LHCN-M2 (cell line): Measurements from ENCODE around the genes SCYGR3 and PID1.

DNA sequence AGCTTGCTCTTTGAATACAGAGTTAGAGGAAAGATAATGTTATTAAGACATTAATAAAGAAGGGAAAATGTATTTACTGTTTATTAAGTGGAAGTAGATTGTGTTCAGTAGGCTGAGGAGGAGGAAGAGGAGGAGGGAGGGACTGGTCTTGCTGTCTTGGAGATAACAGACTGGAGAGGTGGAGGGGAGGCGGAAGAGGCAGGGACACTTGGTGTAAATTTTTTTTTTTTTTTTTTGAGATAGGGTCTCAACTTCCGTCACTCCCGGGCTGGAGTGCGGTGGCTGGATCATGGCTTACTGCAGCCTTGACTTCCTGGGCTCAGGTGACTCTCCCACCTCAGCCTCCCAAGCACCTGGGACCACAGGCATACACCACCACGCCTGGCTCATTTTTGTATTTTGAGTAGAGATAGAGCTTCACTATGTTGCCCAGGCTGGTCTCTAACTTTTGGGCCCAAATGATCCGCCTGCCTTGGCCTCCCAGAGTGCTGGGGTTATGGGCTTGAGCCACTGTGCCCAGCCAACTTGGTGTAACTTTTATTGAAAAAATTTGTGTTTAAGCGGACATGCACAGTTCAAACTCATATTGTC, 32.1 kb downstream of the AGFG1 start:
- RAMPAGE, long total RNA, result no peak

GRCh38 chr2:227554424-227555277, 44.0 kb upstream of the SCYGR2 start:
- RAMPAGE, long total RNA, result no peak

GRCh38 chr2:227555278-227555981, 43.3 kb upstream of the SCYGR2 start:
- RAMPAGE, long total RNA, result no peak

GRCh38 chr2:227614767-227615021, at the start of gene SCYGR3:
SCYGR3 (minus strand) TSS chr2:227614840.
- RAMPAGE, long total RNA, result no peak

GRCh38 chr2:227716363-227716905, 1.4 kb downstream of the SLC19A3 start:
- RAMPAGE, long total RNA, result no peak

DNA sequence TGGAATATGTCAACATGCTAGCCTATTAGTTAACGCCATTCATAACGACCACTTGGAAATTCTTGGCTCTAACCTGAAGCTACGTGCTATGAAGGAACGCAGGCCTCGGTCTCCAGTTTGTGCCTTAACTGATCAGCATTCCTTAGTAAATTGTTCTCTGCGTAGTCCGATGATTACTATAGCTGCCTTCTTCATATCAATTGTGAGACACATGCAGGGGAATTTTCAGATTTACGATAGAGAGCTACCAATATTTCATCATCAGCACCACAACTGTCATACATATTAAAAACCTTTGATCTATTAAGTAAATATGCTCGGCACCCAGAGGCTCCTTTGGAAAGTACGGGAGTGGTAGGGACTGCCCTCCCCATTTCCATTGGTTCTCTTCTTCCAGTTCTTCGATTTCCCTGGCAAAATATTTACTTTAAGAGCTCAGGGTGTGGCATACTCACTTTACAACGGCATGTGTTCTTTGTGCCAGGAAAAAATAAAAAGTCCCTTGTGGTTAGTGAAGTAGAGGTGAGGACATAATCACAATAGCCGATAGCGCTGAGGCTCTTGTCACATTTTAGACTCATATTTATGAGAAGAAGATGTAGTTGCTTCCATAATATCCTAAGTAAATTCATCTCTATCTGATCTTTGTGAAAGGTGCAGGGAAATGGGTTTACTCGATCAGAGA, 17.3 kb upstream of the CCL20 start:
- RAMPAGE, long total RNA, result no peak

- RAMPAGE, long total RNA, result no peak
Measured at GRCh38 chr2:227817791-227818699, 4.4 kb downstream of the CCL20 start.

DNA sequence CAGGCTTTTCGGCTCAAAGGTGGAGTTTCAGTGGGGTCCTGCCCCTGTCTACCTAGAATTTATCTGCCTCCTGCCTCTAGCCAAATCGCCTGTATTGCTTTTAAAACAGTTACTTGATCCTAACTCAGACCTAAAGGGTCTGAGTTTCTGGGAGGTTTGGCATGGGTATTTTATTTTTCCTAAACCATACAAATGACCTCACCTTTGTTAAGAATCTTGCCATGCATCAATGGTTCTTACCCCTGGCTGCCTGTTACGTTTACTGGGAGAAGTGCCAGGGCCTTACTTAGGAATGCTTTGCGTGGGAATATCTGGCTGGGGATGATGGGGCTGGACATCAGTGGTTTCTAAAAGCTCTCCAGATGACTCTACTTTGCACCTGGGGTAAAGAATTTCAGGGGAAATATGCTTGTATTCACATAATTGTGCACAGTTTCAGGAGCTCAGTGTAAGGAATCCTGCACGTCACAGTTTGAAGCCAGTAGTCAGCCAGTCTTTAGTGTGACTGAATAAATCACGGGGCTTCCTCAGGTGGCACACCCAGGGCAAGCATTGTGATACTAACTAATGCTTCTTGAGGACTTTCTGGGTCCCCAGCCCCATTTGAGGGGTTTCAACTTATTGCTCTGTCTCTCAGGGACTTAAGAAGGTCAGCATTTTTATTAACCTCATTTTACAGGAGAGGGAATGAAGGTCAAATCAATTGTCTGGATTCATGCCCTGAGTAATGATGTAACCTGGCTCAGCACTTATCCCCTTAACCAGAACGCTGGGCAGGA, 18.2 kb upstream of the DAW1 start:
- RAMPAGE, long total RNA, result no peak

DNA sequence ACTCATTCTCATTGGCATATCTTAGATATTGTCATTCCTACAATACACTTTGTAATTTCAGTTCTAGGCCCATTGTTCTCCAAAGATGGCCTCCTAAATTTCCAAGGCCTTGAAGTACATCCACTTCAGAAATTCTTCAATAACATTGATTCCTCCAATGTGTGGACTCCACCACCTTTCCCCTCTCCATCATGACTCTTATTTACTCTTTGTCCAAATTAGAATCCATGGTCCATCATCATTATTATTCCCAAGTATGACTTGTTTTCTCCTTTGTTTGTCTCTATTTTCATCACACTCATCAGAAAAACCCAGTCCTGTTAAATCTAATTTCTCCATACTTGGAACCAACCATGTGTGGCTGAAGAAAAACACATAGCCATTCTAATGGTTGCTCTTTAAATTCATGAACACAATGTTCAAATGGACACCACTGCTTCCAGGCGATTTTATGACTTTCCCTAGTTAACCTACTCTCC, 131.7 kb upstream of the SPHKAP start:
- RAMPAGE, long total RNA, result no peak

GRCh38 chr2:229113929-229115257, 156.7 kb downstream of the PID1 start:
- RAMPAGE, long total RNA, result no peak

DNA sequence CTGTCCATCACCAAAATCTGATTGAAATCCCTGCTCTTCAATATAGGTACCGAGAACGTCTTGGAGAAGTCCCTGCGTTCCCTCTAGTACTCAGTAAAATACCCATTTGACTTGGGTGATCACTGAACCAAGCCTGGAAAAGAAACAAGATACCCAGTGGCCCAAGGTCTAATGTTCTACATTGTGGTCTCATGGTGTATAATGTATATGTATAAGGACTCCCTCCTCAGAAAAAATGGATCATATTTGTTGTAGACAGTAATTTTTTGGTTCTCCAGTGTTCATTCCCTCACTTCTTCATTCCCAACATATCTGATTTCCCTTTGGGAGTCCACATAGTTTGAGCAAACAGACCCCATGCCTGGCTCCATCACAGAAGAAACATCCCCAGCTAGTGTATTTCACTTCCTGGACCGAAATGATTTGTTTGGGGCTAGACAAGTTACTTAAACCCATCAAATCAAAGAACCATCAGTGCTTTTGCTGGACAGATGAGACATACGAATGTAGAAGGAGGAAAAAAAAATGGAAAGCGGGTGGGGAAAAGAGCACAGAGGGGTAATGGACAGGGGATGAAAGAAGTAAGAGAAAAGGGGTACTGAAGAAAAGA, 132.6 kb downstream of the PID1 start:
- RAMPAGE, long total RNA, result no peak

GRCh38 chr2:229164888-229165296, 106.2 kb downstream of the PID1 start:
- RAMPAGE, long total RNA, result no peak

DNA sequence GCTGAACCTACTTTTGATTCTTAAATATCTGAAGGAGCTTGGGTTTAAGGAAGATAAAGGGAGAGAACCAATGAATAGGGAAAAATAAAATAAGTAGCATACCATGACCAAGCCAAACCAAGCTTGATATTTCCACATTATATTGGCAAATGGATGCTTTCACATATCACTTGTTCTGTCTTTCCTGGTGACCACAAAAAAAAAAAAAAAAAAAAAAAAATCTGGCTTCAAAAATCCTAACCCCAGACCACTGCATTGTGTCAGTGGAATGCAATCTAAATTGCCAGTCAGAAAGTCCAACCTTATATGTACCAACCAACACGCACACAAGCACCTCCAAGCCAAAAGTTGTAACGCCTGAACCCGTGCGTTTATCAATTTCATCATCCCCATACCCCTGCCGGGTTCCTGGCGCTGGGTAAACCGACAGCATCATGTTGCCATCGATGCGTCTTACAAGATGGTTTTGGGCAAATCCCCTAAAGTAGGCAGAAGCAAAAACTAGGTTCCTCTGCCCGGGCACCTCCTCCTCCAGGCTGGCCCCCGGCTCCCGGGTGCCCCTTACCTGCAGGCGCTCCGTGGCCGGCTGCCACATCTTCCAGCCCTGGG, 534 bp downstream of the PID1 start:
- RAMPAGE, long total RNA, result no peak

- RAMPAGE, long total RNA, result no peak
Measured at GRCh38 chr2:229271058-229271698, at the start of gene PID1. PID1 (minus strand) TSS chr2:229271287.

DNA sequence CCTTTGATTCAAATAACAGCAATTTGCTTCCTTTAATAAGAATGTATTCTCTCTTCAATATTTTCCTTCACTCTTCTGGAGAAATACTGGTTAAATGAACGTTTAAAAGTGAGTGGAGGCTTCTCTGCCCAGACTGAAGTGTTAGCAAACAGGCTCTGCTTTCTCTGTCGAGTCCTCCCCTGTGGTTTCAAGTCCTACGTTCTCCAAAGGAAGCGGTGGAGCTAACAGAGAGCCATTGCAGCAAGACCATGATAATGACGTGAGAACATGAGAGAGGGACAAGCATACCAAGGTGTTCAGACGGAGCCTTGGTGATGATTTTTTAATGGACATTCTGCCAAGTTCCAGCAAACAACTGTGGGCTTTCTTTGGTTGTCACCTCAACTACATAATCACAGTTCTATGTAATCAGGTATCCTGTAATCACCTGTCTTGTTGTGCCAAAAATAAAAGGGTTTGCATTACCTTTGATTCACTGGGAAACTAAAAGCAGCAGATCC, 26.2 kb upstream of the PID1 start:
- RAMPAGE, long total RNA, result no peak

DNA sequence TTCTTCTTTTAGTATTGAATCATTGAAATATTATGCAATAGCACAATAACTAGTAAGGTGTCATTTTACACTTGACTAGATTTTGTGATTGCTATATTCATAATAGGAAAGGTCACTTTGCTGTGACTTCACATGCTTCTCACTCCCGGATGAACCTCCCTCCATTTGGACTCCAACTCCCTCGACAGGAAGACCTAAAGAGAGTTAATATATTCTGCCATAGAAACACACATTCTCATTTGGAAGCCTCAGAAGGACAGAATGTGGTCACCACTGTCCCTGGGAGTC, 29.8 kb upstream of the PID1 start:
- RAMPAGE, long total RNA, result no peak

- RAMPAGE, long total RNA, result no peak
Measured at GRCh38 chr2:229792984-229793266, 78.6 kb upstream of the DNER start.

- RAMPAGE, long total RNA, result no peak
Measured at GRCh38 chr2:230412118-230412624, 3.8 kb upstream of the SP100 start.

GRCh38 chr2:230665207-230665638, 47.4 kb upstream of the CAB39 start:
- RAMPAGE, long total RNA, result no peak

DNA sequence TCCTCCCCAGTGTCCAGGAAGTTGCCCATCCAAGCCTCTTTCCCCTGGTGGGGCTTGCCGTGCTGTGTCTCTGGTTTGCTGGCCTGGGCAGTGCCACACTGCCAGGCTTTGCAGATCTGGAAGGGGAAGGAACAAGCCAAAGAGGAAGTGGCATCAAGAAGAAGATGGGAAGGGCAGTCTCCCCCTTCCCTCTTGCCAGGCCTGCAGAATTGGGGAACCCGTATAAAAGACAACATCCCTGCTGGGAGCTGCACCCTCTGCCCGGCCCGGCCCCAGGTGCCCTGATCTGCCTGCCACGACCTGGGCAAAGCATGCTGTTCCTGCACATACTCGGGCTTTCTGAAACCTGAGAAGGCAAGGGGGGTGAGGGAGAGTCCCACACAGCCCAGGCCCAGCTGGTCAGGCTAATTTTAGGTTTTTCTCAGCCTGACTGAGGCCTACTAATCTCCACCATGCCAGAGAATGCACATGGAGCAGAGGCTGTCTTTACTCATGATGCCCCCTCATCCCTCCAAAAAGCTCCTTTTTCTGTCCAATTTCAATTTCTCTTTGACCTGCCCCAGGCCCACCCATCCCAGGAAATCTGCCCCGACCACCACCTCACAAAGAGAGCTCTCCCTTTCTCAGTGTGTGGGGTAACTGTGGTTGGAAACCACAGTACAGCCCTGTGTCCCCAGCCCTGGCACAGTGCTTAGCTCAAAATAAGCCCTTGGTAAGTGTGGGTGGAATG, 44.0 kb upstream of the CAB39 start:
- RAMPAGE, long total RNA, result no peak